SJCRH30 (cell line): ENCODE data around the genes TBC1D3E and CISD3.

DNA sequence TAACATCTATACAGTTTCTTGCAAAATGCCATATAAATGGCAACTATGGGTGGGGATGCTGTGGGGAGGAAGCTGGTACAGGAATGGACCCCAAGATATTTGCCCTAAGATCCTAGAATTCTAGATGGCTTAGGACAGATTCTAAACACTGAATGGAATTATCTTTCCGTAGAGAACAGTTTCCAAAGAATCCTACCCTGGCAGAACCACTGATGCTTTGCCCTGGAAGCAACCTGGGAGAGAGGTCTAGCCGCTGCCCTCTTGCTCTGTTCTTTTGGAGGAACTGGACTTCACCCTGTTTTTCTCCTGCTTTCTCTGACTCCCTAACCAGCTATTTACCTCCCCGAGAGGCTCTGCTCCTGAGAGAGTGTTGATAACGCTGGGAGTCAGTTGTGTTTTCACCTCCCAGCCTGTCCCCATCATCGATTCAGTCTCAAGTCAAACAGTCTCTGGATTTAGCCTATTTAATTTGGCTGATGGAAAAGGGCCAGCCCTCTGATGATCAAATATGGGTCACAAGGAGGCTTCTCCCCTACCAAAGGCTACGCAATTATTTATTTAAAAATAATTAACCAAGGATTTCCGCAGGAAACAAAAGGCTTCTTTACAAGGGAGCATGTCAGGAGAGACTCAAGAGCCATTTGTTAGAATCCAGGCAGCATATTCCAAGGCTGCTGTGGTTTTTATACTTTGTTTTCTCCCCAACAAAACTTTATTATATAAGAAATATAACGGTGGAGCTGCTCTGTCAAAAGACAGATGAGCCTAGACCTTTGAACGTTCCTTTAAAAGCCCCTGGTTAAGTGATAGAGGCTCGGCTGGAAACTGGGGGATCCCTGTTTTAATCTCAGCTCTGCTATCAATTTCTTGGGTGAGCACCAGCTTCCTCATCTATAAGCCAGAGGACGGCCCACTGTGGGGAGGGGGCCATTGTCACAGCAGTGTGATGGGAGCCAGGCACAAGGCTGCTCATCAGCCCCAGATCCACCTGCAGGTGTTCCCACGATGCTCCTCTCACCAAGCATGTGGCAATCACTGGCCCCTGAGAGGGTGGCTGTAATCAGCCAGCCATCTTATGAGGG is 31.7 kb downstream of the HNF1B start:
- RAMPAGE, long total RNA: no peak

- RAMPAGE, long total RNA: no peak
Observed at GRCh38 chr17:37730063-37730641, 14.7 kb downstream of the HNF1B start.

DNA sequence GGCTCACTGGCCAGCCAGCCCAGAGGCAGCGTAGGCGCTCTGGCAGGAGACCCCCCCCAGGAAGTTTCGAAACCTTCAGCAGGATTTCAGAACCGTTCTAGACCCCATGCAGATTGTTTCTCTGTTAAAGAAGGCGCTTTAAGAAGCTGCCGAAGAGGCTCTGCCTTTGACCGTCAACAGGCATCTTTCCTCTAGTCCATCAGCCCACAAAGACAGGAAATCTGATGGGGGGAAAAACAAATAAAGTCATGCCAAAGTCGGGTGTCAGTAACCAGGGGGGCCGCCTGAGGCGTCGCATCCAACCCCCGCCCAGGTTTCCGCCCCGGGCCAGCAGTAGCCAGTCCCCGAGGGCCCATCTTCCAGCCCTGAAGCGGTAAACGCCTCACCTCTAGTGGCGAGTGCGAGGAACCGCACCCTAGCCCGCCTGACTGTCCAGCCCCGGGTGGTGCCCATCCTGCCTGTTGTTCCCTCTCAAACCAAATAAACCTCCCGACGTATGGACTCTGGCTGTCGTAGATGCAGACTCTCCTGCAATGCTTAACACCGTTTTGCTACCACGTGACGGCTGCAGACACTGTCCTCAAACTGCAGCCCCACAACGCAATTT is 79.6 kb upstream of the TBC1D3K start:
- RAMPAGE, long total RNA: no peak

DNA sequence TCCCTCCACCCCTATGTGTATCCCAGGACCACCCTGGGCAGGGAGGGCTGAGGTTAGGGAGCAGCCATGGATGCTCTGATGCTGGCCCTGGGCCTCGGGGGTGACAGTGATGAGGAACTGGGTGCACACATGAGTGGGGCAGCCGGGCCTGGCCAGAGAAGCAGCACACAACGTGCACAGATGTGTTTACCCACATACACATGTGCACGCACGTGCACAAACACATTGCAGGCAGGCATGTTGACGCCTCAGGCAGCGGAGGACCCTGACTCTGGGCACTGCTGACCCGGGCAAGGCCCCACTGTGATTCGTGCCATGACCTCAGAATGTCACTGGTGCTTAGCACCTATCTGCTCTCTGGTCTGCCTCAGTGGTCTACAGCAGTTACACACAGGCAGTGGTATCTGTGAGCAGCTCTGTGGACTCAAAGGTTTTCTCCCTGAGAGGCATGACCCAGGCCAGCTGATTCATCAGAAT is at the start of gene TBC1D3E:
Gene TBC1D3E (plus strand): TSS at position 365 of the 477 bp plus-strand sequence.
- RAMPAGE, long total RNA: no peak

DNA sequence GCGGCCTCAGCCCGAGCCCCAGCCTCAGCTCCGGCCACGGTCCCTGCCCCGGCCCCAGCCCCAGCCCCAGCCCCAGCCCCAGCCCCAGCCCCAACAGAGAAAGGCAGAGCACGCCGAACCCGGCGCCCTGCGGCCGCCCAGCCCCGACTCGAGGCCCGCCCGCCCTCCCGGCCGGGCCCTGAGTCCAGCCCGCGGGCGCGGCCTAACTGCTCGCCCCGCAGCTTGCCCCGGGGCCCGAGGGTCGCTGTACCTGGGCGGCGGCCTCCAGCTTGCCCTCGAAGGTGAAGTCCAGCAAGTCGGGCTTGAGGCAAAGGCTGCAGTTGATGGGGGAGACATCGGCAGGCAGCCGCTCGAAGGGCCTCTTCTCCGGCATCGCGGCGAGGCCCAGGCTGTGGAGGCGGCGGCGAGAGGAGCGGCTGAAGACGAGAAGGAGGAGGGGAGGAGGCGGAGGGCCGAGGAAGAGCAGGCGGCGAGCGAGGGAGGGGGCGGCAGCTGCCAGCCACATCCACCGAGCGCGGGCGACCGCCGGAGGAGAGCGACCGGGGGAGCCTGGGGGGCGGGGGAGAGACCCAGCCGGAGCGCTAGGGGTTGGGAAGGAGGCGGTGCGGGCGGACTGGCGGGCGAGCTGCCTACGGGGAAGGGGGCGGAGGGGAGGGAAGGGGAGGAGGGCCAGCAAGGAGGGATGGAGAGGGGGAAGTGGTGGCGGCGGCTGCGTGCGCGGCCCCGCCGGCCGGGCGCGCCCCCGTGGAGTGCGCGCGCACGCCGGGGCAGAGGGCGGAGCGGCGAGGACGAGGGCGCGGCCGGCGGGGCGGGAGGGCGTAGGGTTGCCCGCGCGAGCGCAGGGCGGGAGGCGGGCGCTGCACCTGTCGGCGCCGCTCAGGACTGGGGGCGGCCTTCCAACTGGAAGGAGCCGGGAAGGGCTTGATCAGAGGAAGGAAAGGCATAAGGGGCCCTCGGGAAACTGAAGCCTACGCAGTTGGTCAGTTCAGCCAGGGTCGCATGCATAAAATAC is 40.0 kb upstream of the MRPL45 start:
- RAMPAGE, long total RNA: no peak

- RAMPAGE, long total RNA: no peak
Observed at GRCh38 chr17:38331000-38331424, 12.7 kb downstream of the GPR179 start.

DNA sequence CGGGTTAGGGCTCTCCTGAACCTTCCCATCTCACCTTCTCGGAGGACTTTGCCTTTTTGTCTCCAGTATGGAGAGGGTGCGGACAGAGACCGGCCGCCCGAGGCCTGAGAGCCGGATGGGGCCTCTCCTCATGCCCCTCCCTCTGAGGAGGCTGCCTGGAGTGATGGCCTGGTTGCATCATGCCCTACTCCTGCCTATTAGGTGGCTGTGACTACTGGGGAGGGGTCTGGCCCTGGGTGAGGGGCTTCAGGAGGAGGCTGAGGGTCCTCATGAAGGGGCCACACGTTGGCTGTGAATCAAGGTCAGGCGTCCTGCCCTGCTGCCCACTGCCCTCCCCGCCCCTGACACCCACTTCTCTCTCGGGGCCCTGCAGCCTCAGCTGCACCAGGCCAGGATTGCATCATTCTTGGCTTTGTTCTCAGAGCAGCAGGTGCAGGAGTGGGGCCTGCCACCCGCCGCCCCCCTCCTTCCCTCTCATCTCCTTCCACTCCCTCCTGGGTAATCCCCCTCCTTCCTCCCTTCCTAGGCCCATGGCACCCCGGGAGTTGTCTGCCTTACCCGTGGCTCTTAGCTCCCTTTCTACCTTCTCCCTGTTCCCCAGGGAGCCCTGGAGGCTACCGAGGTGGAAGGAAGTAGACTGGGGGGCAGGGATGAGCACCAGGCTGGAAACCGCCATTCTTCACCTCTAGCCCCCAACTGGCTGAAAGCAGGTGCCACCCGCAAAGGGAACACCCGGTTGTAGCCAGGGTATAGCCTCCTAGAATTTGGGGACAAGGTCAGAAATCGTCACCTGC is 12.8 kb upstream of the ARHGAP23 start:
- RAMPAGE, long total RNA: no peak

GRCh38 chr17:38418669-38419561 is 9.3 kb upstream of the ARHGAP23 start:
- RAMPAGE, long total RNA: no peak

- RAMPAGE, long total RNA: no peak
Observed at GRCh38 chr17:38428763-38429529, 682 bp downstream of the ARHGAP23 start.

- RAMPAGE, long total RNA: no peak
Observed at GRCh38 chr17:38453995-38454513, 25.8 kb downstream of the ARHGAP23 start.

DNA sequence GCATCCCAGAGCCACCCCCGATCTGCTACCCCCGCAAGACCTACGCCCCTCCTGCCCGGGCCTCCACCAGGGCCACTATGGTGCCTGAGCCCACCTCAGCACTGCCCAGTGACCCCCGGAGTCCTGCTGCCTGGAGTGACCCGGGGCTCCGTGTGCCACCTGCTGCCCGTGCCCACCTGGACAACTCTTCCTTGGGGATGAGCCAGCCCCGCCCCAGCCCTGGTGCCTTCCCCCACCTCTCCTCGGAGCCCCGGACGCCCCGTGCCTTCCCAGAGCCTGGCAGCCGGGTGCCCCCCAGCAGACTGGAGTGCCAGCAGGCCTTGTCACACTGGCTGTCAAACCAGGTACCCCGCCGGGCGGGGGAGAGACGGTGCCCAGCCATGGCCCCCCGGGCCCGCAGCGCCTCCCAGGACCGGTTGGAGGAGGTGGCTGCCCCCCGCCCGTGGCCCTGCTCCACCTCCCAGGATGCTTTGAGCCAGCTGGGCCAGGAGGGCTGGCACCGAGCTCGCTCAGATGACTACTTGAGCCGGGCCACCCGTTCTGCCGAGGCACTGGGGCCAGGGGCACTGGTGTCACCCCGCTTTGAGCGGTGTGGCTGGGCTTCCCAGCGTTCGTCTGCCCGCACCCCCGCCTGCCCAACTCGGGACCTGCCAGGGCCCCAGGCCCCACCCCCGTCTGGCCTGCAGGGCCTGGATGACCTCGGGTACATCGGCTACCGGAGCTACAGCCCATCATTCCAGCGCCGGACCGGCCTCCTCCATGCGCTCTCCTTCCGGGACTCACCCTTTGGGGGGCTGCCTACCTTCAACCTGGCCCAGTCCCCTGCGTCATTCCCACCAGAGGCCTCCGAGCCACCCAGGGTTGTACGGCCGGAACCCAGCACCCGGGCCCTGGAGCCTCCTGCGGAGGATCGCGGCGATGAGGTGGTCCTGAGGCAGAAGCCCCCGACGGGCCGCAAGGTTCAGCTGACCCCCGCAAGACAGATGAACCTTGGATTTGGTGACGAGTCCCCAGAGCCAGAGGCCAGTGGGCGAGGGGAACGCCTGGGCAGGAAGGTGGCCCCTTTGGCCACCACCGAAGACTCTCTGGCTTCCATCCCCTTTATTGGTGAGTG is 38.3 kb downstream of the ARHGAP23 start:
- RAMPAGE, long total RNA: no peak

DNA sequence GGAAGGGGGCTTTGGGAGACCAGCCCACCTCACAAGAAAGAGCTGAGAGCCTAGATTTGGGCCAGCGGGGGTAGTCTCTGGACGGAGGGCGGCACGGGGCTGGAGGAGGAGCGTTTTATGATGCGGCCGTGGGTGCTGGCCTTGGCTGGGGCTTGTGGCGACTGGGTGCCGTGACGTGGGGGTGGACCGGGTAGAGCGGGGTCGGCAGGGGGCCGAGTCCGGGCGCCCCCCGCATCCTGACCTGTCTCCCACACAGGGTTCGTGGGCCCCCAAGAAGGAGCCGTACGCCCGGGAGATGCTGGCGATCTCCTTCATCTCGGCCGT is 81.4 kb downstream of the ARHGAP23 start:
- RAMPAGE, long total RNA: no peak

DNA sequence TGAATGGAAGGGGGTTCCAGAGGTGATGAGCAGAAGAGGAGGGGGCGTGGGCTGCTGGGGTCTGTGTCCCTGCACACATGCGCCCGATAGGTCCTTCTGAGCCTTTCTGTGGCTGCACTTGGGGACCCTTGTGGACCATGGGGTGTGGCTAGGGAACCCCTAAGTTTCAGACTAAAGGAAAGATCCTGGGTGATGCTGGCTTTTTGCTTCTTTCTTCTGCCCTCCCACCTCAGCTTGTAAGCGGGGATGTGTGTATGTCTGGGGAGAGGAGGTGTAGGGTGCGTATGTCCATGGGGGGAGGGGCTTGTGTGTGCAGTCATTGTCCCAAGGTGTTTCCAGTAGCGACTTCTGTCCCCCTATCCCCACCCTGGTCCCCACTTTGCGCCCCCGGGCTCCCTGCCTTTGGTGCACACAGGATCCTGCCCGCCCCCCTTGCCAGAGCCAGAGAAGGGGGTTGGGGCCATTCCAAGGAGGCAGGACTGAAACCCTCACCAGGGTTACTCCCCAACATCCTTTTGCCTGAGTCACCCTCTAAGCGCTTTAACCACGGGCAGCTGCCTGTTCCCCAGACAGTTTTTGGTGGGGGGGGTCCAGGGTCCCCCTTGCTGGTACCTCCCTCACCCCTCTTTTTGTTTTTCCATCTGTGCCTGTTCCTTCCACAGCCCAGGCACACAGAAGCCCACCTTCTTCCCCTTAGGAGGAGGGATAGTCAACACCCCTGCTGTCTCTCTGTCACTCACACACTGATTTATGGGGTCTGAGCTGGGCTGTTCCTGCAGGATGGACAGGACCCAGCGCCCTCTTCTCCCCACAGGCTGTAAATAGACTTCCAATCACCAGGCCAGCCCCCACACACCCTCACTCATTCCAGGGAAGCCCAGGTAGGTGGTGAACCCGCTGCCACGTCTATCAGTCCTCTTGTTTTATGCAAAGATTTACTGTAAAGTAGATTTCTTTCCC is 83.2 kb downstream of the ARHGAP23 start:
- RAMPAGE, long total RNA: no peak

GRCh38 chr17:38563880-38564389 is 41.8 kb downstream of the SRCIN1 start:
- RAMPAGE, long total RNA: no peak

- RAMPAGE, long total RNA: no peak
Observed at GRCh38 chr17:38584244-38585018, 21.3 kb downstream of the SRCIN1 start.

GRCh38 chr17:38699069-38699563 is 6.0 kb upstream of the MLLT6 start:
- RAMPAGE, long total RNA: no peak

- RAMPAGE, long total RNA: no peak
Observed at GRCh38 chr17:38702912-38703191, 2.2 kb upstream of the MLLT6 start.

- RAMPAGE, long total RNA: no peak
Observed at GRCh38 chr17:38729450-38730623, at the start of gene CISD3. CISD3 (plus strand) TSS chr17:38730341.

- RAMPAGE, long total RNA: no peak
Observed at GRCh38 chr17:38746230-38747277, 1.6 kb downstream of the PCGF2 start.

DNA sequence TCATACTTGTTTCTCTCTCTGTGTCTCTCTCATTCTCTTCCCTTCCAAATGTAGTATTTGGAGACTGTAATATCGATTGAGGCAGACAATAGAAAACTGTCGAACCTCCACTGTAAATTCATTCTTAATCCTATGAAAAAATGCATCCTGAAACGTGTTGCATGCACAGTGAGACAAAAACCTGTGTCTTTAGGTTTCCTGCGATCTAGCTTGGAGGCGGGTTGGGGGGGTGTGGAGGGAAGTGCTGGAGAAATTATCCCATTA is 1.3 kb upstream of the PSMB3 start:
- RAMPAGE, long total RNA: no peak